Mesothelial cell of epicardium (in vitro differentiated cells): ENCODE results near the genes PEX11A and ZNF774.

- PRO-cap, result no peak
Measured at GRCh38 chr15:89689983-89691386, at the start of gene PEX11A. TSS of gene PEX11A (minus strand) at chr15:89690754.

DNA sequence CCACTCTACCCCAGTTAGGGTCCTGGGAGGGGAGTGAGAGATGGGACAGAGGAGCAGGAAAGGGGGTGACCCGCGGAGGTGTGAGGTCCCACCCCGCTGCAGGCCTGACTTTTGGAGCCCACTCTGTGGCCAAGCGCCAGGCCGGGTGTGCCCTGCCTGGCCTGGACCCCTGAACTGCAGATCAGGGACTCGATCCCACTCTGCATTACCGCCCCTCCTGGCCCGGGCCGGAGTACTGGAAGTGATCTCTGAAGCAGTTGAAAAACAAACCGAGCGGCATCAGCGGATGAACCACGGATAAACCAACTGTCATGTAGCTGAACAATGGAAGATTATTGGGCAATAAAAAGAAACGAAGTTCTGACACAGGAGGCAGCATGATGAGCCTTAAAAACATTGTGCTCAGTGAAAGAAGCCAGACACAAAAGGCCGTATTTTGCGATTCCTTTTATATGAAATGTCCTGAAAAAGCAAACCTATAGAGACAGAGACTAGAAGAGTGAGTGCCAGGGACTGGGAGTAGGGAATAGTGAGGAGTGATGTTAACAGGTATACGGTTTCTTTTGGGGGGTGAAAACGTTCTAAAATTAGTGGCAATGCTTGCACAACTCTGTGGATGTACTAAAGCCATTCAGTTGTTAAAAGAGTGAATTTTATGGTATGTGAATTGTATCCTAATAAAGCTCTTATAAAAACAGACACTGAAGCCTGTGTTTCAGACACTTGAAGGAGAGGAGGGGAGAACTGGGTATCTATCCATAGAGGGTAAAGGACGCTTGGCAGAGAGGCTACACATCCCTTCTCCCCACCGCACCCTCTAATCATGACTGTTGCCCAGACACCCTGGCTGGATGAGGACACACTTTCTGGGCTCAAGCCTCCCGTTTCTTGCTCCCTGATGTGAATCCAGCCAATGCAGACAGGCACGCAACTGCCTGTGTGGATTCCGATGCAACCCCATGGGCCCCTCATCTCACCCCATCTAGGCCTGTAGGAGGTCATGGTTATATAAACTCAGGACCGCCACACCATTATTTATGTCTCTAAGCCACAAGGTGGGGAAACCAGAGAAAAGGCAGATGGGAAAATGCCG, 2.5 kb downstream of the MESP1 start:
- PRO-cap, result no peak

GRCh38 chr15:89792780-89793315, 16.7 kb downstream of the MESP2 start:
- PRO-cap, result no peak

DNA sequence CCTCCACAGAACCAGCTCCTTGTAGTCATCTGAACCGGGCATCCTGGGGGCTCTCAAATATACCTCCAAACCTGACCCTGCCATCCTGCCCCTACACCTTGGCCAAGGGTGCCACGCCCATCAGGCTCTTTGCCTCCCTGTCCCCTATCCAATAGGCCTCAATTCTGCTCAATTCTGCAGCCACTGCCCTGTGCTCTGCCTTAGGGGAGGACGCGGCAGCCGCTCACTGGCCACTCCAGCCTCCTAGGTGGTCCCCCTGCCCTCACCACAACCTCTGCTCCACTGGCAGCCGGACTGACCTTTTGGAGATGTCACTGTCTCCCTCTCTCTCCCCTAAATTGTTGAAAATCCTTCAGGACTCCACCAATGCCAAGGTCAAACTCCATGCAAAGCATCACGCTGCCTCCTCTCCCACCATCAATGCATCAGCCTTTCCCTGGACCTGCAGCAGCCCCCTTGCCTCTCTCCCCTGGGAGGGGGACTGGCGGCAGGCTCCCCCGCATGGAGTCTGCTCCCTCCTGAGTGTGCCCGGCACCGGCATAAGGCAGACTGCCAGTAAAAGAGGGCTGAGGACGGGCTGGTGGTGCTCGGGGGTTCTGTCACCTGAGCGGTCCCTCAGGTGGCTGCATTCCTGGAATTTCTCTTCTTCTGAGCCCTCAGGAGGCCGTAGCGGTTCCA, 9.5 kb upstream of the ANPEP start:
- PRO-cap, result no peak

- PRO-cap, result unidirectional peak, plus-strand start at chr15:90101839
Measured at GRCh38 chr15:90101013-90101934, 994 bp downstream of the IDH2 start.

GRCh38 chr15:90143143-90143745, 41.0 kb upstream of the IDH2 start:
- PRO-cap, result no peak

DNA sequence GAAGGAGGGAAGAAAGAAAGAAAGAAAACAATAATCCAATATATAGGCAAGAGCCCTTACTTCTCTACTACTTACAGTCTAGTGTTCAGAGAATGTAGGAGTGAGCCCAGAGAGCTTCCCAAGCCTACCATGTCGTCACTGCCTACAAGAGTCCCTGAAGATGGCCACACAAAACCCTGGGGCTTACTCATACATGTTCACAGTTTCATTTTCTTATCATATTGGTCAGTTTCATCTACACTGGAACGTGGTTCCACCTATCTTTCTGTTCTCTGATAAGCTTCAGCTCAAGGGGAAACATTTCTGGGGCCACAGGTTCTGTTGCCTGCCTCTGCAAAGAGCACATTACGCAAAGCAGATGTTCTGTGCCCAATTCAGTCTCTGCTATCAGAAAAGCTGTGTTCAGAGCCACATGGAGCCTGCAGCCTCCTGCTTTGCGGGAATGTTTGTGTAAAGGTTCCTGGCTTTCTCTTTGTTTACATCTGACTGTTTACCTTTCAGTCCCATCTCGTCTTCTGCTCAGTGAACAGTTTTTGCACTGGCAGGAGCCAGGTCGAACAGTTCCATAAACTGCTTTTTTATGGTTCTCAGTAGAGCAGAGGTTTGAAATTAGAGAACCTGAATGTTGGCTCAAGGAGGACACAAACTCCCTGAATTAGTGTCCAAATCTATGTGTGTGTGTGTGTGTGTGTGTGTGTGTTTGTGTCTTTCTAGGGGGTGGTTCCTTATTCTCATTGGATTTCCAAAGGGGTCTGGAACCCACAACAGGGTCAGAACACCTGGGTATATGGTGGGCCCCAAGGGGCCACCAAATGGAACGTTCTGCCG, 47.0 kb upstream of the IDH2 start:
- PRO-cap, result no peak

- PRO-cap, result no peak
Measured at GRCh38 chr15:90183867-90184737, 17.0 kb upstream of the SEMA4B start.

DNA sequence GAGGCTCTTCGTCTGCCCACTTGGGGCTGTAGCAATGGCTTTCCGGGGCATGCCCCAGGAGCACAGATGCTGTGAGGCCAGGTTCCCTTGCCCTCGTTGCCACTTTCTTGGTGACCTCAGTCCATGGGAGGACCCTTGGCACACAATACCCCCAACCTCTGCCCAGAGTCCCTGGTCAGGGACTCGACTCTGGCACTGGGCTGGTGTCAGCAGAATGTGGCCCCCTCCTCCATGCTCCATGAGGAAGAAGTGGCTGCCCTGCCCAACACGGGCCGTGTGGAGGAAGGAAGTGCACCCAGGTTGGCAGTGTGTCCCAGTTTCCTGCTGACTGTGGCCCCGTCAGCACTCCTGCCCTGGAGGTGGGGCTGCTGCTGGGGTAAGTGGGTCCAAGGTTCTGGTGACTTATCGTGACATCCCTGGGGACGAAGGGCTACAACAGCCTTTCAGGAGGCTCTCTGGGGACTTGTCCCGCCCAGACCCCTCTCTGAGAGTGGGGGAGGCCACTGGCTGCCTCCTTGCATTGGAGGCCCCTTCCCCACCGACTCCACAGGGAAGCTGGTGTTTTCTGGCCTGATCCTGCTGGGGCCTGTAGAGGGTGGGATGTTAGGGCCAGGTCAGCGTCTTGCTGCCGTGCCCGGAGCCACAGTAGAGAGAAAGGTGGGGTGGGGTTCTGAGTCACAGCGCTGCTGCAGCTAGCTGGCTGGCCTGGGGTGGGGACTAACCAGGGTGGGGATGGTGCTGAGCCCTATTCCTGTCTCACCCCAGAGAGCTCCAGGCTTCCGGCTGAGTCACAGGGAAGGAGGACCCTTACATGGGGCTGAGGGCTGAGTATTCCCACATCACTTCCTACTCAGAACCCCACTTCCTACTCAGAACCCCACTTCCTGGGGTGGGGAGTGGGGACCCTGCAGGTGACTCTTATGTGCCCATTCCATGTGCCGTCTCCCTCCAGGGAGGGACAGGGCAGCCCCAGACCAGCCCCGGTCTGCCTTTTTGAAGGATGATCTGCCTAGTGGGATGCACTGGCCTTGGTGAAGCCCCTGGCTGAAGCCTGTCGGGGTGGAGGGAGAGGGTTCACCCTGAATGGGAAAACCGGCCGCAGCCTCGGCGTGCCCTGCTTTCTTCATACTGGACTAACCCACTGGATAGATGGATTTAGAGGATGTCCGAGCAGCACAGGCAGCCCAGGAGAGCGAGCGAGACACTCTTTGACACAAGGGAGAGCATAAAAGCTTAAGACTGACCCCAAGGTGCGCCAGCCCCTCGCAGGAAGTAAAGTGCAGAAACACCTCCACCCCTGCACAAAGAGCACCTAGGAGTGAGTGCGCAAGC, 10.6 kb downstream of the SEMA4B start:
- PRO-cap, result no peak

DNA sequence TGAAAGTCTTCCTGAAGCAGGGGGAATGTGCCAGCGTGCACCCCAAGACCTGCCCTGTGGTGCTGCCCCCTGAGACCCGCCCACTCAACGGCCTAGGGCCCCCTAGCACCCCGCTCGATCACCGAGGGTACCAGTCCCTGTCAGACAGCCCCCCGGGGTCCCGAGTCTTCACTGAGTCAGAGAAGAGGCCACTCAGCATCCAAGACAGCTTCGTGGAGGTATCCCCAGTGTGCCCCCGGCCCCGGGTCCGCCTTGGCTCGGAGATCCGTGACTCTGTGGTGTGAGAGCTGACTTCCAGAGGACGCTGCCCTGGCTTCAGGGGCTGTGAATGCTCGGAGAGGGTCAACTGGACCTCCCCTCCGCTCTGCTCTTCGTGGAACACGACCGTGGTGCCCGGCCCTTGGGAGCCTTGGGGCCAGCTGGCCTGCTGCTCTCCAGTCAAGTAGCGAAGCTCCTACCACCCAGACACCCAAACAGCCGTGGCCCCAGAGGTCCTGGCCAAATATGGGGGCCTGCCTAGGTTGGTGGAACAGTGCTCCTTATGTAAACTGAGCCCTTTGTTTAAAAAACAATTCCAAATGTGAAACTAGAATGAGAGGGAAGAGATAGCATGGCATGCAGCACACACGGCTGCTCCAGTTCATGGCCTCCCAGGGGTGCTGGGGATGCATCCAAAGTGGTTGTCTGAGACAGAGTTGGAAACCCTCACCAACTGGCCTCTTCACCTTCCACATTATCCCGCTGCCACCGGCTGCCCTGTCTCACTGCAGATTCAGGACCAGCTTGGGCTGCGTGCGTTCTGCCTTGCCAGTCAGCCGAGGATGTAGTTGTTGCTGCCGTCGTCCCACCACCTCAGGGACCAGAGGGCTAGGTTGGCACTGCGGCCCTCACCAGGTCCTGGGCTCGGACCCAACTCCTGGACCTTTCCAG, 5.1 kb downstream of the CIB1 start:
- PRO-cap, result no peak

- PRO-cap, result no peak
Measured at GRCh38 chr15:90351610-90352595, at the start of gene ZNF774. TSS of gene ZNF774 (plus strand) at chr15:90352284.

DNA sequence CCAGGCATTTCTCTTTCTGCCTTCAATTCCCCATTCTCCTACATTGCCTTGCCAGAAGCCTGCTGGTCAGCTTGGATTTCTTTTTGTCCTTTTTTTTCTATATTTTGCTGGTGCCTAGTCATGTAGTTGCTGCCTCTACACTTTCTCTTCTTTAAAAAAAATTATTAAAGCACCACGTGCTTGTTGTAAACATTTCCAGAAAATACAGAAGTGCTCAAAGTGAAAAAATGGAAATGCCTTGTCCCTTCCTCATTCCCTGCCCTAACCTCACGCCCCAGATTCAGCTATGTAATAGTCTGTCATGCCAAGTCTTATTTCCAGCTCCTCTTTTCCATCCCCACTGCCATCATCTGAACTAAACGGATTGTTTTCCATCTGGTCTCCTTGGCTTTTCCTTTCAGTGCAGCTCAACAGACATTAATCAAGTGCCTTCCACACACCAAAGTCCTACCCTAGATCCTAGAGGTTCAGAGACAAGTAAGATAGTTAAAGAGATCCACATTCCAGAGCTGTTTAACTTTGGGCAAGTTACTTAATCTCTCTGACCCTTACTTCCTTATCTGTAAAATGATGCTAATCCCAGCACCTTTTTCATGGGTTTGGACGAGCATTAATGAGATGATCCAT, 15.5 kb downstream of the ZNF774 start:
- PRO-cap, result no peak

DNA sequence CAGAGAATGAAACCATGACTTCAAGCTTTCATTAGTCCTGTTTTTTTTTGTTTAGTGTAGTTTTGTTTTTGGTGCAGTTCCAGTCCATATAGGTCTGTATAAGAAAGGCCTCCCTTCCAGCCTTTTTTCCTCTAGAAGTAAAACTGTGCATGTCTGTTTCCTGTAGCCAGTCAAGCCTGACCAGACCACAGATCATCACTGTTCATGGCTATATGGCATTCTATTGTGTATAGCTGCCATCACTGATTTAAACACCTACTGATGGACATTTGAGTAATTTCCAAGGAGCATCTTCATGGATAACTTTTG, 5.5 kb upstream of the IQGAP1 start:
- PRO-cap, result no peak

- PRO-cap, result bidirectional peak, plus-strand start at chr15:90388277, minus-strand start at chr15:90387958
Measured at GRCh38 chr15:90387471-90388083, 465 bp upstream of the IQGAP1 start.

DNA sequence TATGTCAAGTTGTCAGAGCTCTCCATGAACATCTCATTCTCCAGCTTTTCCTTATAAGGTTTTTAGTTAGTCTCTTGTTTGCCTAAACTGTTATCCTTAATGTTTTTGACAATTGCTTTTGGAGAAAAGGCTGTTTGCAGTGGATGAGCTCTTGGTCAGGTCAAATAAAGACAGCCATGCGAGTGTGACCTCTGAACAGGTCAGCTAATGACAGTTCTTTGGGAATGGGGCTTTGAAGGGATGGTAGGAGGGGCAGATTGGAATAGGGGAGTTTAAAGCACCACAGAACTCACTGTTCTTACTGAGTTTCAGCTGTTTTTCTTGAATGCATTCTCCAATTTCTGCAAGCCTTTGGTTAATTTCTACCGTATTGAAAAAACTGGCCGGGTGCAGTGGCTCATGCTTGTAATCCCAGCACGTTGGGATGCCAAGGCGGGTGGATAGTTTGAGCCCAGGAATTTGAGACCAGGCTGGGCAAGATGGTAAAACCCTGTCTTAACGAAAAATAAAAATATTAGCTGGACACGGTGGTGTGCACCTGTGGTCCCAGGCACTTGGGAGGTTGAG, 69.3 kb upstream of the CRTC3 start:
- PRO-cap, result no peak

- PRO-cap, result no peak
Measured at GRCh38 chr15:90529271-90529734, 420 bp upstream of the CRTC3 start.

- PRO-cap, result no peak
Measured at GRCh38 chr15:90617459-90618000, 87.8 kb downstream of the CRTC3 start.

DNA sequence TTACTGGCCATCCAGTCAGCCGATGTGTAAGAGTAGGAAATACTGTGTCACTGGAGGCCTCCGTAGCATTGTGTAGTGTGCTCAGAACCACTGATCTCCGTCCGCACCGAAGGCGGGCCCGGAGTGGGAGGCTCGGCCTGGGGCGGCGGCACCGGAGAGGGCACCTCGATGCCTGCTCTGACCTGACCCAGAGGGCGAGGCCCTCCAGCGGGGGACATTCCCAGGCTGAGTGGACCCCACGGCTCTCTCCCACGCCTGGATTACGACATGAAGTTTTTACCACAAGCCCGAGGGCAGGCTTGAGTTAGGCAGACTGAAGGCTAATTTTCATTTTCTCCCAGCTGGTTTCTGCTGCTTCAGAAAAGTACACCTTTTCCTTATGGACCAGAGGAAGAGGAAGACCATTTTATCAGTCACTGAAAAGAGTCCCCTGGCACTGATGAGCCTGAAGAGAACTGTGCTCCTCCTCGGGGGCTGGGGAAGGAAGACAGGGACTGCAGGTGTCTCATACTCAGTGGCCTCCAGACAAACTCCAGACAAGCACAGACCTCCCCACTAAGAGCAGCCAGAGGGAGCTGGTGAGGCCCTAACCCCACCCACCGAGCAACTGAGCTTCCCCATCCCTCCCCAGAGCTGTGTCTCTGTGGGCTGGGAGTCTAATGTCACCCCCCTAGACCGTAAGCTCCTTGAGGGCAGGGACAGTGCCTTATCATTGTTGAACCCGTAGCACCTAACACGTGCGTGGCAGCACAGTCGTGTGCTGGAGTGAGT, 74.5 kb upstream of the BLM start:
- PRO-cap, result no peak

DNA sequence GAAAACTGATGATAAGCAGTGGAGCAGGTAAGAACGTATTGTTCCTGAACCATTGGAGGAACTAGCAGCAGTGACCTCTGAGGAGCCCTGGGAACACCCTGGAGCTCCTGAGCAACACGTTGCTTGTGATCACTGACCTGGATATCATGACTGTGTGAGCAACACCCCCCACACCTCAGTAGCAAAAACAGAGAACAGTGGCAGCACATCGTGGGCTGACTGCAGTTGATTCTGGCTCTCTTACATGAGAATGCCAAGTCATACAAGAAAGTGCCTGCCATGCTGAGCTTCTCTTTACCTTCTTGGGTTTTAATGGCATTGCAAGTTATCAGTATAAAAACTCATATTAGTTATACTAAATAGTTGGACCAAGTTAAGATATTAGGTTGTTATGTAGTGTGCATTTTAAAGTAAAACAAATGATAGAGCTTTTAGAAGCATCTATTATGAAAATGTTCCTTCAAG, 73.0 kb downstream of the BLM start:
- PRO-cap, result no peak

- PRO-cap, result no peak
Measured at GRCh38 chr15:90818014-90818801, 50.2 kb upstream of the FURIN start.